Kidney (tissue), 2 donors: ENCODE results near the genes EIF4H, CLIP2 and GTF2IRD1.

DNA sequence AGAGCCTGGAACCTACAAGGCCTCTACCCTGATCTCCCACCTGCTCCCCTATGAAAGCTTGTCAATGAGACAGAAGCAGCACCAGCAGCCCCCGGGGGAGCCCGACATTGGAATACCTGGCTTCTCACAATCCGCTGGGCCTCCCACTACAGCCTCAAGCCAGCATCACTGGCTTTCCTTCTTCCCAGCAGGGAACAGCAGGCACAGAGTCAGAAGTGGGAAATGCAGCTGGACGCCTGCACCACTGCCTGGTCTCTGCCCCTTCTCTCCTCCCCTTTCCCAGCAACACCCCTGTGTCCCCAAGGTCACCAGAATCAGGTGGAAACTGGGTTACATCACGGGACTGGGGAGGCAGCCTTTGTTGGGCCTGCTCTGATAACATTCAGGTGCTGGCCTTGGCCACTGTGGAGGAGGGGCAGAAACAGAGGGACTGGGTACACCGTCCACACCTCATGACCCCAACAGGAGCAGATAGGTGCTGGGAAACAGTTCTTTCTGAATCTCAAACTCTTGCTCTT lies 2.5 kb downstream of the TRIM50 start:
- PRO-cap: no peak
- RRBS: no CpG with 5 or more reads among the region's 6 CpGs

DNA sequence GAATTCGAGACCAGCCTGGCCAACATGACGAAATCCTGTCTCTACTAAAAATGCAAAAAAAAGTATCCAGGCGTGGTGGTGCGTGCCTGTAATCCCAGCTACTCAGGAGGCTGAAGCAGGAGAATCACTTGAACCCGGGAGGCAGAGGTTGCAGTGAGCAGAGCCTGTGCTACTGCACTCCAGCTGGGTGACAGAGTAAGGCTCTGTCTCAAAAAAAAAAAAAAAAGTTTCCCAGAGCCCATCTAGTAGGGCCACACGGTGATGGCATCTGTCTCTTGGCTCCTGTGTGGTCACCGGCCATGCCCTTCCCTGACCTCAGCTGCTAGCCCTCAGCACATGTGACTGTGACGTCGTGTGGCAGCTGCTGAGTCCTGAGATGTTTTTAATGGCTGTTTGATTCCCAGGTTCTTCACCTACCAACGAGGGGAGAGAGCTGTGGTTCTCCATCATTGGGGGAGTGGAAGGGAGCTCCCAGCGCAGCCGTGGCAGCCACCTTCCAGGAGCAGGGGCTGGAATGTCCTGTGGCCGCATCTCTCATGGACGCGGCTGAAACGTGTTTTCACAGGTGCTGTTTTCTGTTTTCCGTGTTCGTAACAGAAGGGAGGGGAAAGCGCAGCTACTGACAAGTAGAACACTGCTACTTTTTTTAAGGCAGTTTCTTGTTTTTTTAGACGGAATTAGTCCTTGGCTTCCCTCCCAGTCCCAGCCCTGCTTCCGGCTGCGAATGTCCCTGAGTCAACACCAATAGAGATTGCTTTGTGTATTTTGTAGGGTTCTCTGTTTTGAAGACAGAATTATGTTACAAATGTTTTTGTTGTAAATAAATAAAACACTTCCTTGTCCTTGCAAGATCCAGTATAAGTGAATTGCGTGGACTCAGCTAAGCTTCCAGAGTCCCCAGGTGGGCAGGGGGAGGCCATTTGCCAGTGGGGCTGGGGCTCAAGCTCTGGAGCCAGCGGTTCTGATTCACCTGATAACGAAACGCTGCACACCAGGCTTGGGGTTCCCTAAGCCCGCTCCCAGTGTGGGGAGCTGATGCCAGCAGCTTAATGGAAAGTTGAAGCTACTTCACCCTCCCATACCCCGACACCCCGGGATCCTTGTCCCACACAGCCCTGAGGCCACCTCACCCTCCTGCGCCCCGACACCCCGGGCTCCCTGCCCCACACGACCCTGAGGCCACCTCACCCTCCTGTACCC lies 30.2 kb downstream of the FKBP6 start:
- PRO-cap: no peak
- RRBS: 74% methylated on average over 2 of the region's 33 CpGs

DNA sequence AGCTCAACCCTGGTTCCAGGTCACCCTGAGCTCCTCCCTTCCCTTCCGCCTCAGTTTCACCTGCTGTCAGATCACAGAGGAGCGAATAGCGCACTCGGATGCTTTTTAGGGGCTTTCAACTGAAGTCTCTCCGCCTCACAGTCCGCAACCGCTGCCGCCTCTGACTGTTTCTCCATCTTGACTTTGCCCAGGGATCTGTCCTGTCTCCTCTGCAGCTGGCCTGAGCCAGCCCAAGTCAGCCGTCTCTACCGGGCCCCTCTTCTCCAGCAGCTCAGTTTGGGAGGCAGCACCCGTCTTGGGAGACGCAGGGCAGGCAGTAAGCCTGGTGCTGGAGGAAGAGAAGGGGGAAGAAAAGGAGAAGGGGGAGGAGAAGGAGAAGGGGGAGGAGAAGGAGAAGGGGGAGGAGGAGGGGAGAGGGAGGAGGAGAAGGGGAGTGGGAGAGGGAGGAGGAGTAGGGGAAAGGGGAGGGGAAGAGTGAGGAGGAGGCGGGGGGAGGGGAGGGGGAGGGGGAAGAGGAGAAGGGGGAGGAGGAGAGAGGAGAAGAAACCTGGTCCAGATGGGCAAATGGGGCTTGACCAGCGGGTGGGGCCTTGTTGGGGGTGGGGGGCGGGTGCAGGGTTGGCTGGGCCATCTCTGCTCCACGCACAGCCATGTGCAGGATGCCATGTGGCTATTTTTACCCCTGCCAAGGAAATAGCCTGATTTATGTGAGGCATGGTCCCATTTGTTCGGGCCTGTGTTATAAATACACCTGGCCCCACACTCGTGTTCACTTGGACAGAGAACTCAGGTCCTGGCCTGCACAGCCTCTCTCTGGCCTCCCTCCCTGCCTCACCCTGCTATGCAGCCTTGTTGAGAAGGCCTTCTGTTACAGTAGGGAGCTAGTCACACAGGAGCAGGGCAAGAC lies 35.9 kb upstream of the FZD9 start:
- PRO-cap: no peak
- RRBS: no CpG with 5 or more reads among the region's 18 CpGs

DNA sequence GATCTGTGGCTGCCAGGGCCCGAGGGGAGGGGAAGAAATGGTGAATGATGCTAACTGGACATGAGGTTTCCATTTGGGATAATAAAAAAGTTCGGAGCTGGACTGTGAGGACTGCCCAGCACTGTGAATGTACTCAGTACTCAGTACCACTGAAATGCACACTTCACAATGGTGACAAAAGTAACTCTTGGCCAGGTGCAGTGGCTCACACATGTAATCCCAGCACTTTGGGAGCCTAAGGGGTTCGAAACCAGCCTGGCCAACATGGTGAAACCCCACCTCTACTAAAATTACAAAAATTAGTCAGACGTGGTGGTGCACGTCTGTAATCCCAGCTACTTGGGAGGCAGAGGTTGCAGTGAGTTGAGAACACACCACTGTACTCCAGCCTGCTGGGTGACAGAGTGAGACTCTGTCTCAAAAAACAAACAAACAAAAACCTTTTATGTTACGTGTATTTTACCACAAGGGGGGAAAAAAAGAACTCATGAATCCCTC lies 13.1 kb upstream of the BAZ1B start:
- PRO-cap: no peak
- RRBS: no CpG with 5 or more reads among the region's 6 CpGs

- PRO-cap: unidirectional peak, plus-strand start at chr7:73623416; unidirectional peak, plus-strand start at chr7:73623464
- RRBS: 0% methylated on average over 3 of the region's 62 CpGs
Observed at GRCh38 chr7:73622828-73623900, 1.2 kb downstream of the MLXIPL start.

- PRO-cap: no peak
- RRBS: no CpG with 5 or more reads among the region's 12 CpGs
Observed at GRCh38 chr7:73666183-73666575, 1.5 kb upstream of the VPS37D start.

DNA sequence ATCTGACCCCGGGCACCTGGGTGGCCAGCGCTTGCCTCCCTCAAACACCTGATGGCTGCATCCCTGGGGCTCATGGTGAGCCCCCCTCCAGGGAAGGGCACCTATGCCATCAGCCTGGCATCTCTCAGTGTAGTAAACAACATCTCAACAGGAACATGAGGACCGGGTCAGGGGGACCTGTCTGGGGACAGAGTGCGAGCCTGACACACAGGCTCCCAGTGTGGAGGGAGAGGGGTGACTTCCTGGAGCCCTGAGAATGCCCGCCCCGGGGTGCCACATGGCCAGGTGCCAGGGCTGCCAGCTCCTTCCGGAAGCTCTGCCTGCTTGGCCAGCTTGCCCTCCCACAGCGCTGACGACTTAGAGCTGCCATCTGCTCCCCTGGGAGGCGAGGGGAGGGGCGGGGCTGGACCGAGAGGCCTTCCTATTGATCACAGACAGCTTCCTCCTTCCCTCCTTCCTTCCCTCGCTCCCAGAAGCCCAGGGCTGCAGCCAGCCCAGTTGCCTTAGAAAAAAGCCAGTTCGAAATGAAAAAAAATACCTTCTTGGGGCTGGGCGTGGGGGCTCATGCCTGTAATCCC lies 12.3 kb downstream of the STX1A start:
- PRO-cap: no peak
- RRBS: 27% methylated on average over 5 of the region's 15 CpGs

DNA sequence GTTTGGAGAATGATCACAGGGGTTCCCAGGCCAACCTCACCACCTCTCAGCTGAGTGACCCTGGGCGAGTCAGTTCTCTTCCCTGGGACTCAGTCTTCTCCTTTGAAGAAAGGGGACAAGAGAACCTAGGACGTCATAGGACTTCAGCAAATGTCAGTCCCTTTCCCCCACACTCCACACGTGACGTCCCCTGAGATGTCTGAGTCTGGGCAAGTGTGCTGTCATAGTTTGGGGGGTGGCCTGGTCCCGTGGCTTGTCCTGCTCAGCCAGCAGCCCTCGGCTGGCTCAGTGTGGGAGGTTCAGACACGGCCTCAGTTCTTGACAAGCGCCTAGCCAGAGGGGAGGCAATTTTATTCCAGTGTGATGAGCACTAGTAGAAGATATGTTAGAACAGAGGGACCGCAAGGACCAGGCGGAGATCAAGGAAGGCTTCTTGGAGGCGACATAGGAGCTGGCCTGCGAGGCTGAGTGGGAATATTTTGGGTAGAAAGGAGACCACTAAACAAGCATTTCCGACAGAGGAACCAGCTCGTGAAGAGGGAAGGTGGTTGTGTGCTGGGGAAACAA lies 43.2 kb upstream of the ELN start:
- PRO-cap: no peak
- RRBS: no CpG with 5 or more reads among the region's 14 CpGs

DNA sequence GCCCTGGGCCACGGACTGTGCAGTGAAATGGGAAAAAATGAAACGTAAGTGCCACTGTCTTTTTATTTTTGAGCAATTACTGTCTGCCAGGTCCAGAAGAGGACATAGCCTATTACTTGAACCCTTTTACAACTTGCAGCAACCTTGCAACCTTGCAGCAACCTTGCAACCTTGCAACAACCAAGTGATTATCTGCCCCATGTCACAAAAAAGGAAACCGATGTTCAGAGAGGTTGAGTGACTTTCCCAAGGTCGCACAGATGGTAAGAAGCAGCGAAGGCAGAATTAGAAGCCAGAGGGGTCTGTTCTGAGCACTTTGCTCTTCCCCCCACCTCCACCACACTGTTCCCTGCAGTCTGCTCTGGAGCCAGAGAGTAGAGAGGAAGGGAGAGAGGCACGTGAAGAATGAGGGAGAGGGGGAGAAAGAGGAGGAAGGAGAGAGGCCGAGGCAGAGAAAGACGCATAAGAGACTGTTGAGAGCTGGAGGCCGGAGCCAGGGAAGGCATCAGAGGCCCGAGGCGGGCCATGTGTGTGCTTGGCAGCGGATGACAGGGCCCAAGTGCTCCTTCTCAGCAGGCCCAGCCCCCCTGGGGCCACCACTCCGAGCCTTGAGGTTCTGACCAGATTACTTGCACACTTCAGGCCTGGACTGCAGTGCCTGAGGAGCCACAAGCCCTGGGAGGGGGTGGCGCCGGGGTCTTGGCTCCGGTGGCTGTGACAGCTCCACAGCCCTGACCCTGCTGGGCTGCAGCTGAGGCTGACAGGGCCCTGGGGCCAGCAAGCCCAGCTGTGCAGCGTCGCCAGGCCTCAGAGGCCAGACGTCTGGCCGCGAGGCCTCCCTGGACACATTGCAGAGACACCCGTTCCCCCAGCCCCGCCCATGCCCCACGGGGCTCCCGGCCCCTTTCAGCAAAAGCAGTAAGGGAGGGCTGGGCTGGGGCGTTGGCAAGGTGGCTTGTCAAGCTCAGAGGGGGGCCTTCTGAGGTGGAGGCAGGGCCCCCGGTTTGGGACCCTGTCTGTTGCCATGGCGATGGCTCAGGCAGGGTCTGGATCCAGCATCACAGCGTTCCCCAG lies 5.3 kb downstream of the ELN start:
- PRO-cap: no peak
- RRBS: 29% methylated on average over 3 of the region's 29 CpGs

DNA sequence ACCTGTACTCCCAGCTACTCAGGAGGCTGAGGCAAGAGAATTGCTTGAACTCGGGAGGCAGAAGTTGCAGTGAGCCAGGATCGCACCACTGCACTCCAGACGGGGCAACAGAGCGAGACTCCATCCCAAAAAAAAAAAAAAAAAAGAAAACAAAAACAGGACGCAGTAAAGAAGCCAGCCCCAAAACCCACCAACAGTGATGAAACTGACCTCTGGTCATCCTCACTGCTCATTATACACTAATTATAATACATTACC lies 40.1 kb upstream of the EIF4H start:
- PRO-cap: no peak
- RRBS: no CpG with 5 or more reads among the region's 5 CpGs

DNA sequence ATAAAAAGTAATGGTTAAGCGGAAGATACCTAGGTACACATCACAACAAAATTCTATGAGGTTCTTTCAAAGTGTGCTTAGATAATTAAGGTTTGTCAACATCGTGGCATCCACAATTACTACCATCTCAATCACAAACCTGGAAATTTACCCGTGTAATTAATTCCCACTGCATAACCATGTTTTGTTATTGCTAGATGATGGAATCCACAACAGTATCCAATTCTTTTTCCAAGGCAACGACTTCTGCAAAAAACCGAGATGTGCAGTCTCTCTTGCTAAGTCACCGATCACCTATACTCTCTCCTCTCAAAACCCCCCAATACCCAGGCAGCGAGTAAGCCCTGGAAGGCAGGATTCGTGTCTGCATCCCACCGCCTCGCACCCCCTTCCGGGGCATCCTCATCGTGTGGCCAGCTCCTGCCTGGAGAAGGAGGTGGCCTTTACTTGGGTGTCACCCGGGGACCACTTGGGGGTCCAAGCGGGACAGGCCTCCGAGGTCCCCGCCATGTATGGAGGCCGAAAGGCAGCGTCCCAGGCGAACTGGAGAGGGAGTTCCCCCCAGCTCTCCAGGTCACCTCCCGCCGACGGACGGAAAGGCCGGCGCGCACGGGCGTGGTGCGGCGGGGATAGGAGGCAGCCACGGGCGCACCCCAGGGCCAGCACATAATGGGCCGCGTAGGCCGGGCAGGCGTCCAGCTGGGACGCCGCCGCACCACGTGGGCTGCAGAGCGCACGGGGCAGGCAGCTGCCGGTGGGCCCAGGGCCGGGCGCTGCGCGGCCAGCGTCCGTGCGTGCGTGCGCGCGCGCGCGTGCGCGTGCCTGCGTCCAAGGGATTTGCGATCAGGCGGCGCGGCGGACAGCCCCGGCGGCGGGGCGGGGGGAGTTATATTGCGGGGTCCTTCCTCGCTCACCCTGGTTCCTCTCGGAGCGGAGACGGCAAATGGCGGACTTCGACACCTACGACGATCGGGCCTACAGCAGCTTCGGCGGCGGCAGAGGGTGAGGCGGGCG lies at the start of gene EIF4H:
Gene EIF4H, plus strand, starts transcription at position 916 of the 1,014 bp plus-strand sequence.
- PRO-cap: unidirectional peak, minus-strand start at position 398 of the sequence; bidirectional peak, plus-strand start at position 916 of the sequence, minus-strand start at position 668 of the sequence
- RRBS: 1% methylated on average over 36 of the region's 84 CpGs

DNA sequence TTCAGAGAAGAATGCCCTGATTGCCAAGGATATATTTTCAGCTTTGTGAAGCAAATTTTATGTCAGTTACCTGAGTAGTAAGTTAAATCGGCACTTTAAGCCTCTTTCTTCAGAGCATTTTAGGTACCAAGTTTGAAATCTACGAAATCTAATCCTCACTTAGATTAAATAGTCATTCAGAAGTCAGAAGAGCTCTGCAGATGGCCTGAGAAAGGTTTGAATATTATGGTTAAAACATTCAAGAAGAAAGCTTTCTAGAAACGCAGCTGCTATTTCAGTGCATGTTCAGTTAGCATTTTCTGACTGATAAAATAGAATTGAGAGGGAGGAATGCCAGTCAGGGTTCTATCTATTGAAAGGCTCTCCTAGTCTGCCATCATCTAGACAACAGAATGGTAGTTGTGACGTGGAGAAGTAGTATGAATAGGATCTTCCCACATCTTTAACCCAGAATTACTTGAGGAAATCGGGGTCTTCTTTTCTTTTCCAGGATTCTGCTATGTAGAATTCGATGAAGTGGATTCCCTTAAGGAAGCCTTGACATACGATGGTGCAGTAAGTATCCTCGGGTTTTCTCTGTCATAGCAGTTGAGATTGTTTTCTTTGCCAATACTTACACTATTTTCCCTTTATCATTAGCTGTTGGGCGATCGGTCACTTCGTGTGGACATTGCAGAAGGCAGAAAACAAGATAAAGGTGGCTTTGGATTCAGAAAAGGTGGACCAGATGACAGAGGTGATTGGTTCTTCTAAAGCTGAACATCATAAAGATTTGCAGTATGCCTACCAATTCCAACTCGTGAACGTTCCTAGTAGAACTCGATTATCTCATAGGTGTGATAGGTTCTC lies 15.3 kb downstream of the EIF4H start:
- PRO-cap: no peak
- RRBS: no CpG with 5 or more reads among the region's 14 CpGs

DNA sequence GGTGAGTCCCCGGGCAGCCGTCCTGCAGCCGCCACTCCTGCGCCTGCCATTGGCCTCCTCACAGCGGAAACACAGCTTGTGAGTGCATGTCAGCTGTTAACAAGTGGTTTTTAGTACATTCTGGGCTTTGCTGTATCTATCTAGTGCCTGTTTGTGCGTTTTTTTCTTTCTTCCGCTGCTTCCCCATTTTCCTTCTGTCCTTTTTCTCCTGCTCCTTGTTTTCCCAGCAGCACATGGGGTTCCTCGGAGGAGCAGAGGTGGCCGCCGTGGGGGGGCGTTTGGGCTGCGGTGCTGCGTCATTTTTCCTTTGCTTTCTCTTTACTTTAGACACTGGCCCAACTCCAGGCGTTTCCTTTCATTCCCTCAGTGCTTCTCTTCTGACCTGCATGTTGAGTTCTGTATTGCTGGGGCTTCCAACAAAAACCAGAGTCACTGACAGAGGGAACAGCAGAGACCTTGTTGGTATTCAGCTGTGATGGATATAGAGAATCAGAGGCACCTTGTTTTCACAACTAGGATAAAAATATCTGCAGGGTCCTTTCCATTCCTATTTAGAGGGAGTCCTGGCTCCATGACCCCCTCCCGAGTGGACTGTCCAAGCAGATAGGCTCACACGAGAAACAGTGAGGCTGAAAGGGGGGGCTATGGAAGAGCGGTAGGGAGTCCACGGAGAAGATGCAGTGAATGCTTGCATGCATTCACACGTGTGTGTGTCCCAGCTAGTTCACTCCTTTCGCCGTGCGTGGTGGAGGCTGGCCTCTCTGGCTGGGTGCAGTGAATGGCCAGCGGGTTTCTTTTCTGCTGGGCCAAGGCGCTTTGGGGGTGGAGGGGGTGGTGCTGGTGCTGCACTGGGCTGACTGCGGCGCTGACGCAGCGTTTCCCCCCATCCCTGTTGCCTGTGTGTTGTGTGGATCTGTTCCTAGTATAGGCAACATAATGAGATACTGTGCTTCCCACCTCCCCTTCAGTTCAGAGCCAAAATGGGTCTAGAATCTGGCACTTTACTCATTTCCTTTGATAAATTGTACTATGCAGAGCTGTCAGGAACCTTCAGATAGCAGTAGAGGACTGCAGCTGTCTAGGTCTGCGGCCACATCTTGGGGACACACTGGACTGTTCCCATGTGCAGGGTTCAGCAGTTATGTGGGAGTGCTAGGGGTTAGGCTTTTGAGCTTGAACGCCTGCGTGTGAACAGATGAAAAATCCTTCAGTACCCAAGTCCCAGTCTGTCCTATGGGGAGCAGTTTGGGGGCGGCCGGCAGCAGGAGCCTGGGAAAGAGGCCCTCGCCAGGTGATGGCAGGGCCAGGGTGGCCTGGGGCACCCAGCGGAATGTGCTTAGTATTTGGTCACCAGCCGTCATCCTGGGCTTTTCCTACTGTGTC lies 14.0 kb upstream of the LAT2 start:
- PRO-cap: no peak
- RRBS: no CpG with 5 or more reads among the region's 36 CpGs

DNA sequence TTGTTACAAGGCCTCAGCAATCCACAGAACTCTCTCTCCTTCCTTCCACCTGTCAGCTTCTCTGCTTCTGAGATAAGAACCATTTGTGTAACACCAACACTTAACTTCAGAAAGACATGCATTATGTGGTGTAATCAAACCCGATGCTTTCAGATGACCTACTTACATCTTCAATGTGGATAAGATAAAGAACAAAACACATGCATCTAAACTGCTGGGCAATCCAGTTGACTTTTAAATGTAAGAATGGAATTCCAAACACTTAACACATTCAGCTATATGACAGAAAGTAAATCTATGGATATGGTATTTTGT lies 13.1 kb upstream of the LAT2 start:
- PRO-cap: no peak
- RRBS: no CpG with 5 or more reads among the region's 1 CpG

DNA sequence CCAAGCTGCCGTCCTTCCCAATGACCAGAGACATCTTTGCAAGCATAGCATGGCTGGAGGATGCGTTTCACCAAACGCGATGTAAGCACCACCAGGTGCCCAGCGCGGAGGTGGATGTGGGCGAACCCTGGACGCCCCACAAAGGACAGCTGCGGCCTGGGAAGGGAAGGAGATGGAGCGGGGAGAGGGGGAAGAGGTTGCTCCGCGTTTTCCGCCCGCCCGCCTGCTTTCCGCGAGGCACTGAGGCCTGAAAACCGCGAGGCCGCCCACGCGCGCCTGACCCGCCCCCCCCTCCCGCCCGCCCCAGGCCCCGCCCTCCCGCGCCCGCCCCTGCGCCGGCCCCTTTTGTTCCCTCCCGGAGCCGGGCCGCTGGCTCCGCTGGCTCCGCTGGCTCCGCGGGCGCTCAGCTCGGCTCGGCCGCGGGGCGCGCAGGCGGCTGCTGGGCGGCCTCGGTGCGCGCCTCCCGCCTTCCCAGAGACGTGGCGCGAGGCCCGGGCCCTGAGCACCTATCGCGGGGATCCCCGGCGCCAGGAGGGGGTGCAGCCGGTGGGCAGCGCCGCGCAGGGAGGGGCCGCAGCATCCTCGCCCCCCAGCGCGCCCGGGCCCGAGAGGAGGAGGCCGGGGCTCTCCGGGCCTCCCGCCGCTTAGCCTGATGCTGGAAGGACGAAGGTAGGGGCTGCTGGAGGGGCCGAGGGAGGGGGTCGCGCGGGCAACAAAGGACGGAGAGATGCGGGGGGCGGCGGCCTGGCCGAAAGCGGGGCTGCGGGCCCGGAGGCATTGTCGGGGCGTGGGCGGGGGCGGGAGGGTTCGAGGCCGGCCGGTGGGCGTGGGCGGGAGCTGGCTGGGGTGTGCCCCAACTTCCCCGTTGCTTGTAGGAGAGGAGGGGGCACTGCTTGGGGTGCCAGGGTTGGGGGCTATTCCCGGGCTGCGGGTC lies at the start of gene CLIP2:
Gene CLIP2, plus strand, starts transcription at position 342 of the 934 bp plus-strand sequence.
- PRO-cap: bidirectional peak, plus-strand start at position 409 of the sequence, minus-strand start at position 225 of the sequence
- RRBS: 1% methylated on average over 18 of the region's 99 CpGs

DNA sequence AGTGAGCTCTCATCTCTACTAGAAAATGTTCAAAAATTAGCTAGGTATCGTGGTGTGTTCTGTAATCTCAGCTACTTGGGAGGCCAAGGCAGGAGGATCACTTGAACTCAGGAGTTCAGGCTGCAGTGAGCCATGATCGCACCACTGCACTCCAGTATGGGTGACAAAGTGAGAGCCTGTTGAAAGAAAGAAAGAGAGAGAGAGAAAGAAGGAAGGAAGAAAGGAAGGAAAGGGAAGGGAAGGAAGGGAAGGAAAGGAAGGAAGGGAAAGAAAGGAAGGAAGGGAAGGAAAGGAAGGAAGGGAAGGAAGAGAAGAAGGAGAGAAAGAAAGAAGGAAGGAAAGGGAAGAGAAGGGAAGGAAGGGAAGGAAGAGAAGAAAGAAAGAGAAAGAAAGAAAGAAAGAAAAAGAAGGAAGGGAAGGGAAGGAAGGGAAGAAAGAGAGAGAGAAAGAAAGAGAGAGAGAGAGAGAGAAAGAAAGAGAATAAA lies 61.5 kb downstream of the CLIP2 start:
- PRO-cap: no peak
- RRBS: no CpG with 5 or more reads among the region's 2 CpGs

DNA sequence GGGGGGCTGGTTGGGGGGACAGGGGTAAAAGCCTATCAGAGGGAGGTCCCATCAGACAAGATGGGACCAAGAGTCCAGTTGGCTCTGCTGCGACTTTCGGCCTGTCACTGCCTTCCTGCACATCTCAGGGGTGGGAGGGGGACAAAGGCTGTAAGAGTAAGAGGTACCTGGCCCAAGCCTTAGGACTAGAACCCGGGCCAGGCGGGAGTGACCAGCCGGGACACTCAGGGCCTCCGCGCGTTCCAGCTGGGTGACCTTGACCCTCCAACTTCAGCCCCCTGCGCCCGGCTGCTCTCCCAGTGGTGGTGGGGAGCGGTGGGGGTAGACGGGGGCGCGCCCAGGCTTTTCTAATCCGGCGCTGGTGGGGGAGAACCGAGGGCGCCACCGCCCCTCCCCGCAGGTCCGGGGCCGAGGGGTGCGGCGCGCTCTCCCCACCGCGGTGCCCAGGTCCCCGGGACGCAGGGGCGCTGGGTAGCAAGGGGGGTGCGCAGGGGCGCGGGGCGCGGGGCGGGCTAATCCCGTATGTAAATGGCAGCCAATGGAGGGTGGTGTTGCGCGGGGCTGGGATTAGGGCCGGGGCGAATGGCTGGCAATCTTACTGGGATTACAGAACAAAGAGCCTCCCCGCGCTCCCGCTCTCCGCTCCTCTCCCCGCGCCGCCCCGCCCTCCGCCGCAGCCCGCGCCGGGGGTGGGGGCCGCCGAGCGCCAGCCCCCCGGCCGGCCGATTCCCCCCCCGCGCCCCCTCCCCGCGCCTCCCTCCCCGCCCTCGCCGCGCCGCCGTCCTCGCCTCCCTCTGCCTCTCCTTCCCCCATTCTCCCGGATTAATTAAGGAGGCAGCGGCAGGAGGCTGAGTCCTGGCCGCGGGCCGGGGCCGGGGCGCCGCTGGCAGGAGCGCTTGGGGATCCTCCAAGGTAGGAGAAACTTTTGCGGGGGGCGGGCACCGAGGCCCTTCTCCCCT lies at the start of gene GTF2IRD1:
Gene GTF2IRD1, plus strand, starts transcription at position 642 of the 959 bp plus-strand sequence.
- PRO-cap: bidirectional peak, plus-strand start at position 350 of the sequence, minus-strand start at position 244 of the sequence; bidirectional peak, plus-strand start at position 592 of the sequence, minus-strand start at position 453 of the sequence
- RRBS: 2% methylated on average over 47 of the region's 83 CpGs

DNA sequence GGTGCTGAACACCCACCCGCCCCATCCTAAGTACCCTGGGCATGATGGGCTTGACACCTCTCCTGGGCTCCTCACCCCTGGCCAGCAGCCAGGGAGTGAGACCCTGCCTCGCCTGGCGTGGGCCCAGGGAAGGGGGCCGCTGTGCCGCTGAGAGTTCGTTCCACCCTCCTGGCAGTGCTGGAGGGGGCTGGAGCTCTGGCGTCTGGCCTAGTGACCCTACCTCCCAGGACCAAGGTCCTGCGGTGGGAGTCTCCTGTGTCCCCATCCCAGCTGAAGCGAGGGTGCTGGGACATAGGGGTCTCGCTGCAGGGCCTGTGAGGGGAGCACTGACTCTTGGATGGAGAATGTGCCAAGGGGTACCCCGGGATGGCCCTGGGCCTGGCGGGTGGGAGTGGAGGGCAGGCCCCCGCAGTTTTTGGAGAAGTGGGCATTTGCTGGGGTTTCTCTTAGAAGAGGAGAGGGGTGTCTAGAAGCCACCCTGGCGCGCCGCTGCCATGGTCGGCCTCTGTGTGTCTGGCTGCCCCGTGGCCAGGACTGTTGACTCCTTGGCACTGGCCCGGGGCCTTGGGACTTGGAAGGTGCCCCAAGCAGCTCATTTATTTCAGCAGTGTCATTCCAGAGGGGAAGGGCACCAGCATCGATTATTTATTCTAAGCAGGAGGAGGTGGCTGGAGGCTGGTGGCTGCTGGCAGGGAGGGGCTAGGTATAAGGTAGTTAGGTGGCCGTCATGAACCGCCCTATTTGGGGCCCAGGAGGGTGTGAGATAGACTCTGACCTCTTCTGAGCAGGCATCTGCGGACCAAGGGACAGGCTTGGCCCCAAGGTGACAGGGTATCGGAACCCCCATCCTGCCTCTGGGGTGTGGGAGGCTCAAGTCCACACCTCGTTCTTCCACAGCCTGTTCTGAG lies 1.4 kb downstream of the GTF2IRD1 start:
- PRO-cap: bidirectional peak, plus-strand start at position 740 of the sequence, minus-strand start at position 566 of the sequence
- RRBS: no CpG with 5 or more reads among the region's 25 CpGs

- PRO-cap: bidirectional peak, plus-strand start at chr7:74481080, minus-strand start at chr7:74480985
- RRBS: no CpG with 5 or more reads among the region's 18 CpGs
Observed at GRCh38 chr7:74480828-74481500, 27.3 kb downstream of the GTF2IRD1 start.

DNA sequence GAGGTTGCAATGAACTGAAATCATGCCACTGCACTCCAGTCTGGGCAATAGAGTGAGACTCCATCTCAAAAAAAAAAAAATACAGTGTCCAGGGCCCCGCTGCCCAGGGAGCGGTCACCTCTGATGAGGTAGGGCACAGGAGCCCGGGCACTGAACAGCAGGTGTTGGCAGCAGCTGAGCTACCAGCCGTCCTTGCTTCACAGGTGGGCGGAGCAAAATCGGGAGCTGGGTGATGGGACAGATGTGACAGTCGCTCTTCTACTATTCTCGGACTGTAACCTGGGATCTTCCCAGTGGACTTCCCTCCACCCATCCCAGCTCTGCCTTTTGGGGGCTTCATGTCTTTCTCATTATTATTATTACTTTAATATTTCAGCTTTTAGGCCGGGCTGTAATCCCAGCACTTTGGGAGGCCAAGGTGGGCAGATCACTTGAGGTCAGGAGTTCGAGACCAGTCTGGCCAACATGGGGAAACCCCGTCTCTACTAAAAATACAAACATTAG lies 49.4 kb downstream of the GTF2IRD1 start:
- PRO-cap: no peak
- RRBS: no CpG with 5 or more reads among the region's 11 CpGs